Measurements from ENCODE around the genes POU1F1 and GPR15.

- PRO-cap, result no peak
Observed at GRCh38 chr3:73572320-73572909, 52.3 kb downstream of the PDZRN3 start.

GRCh38 chr3:73718136-73718823, 93.5 kb upstream of the PDZRN3 start:
- PRO-cap, result no peak

DNA sequence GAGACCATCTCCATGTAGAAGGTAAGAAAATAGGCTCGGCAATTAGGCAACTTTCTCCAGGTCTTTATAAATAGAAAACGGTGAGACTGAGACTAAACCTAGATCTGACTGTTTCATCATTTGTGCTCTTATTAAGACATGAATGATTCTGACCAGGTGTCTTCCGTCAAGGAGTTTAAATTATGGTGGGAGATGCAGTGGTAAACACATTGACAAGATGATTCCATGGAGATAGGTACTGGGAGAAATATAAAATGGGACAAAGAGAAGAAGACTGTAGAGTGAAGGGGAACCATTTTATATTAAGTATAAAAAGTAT, 155.1 kb upstream of the PDZRN3 start:
- PRO-cap, result no peak

DNA sequence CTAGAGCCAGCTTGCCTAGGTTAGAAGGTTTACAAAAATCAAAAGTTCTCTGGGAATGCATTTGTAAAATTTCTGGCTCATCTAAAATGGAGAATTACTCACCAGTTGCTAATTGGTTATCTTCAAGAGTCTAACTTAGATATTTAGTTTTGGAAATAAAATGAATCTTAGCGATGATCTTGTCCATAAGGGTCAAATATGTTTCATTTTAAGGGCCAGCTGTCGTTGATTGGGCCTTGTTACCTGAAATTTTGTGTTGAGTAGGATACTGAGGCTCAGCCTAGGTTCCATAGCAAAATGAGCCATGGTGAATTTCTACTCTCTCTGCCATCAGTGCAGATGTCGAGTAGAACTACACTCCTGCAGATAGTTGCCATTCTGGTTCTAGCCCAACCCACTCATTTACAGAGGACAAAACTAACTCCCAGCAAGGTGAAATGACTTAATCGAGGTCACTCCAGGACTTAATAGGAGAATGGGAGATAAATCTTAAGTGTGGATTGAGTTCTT, 393.8 kb upstream of the PDZRN3 start:
- PRO-cap, result no peak

GRCh38 chr3:75342426-75342850, 321.7 kb upstream of the FRG2C start:
- PRO-cap, result no peak

GRCh38 chr3:75435233-75436342, 228.5 kb upstream of the FRG2C start:
- PRO-cap, result bidirectional peak, plus-strand start at chr3:75435366, minus-strand start at chr3:75435110

DNA sequence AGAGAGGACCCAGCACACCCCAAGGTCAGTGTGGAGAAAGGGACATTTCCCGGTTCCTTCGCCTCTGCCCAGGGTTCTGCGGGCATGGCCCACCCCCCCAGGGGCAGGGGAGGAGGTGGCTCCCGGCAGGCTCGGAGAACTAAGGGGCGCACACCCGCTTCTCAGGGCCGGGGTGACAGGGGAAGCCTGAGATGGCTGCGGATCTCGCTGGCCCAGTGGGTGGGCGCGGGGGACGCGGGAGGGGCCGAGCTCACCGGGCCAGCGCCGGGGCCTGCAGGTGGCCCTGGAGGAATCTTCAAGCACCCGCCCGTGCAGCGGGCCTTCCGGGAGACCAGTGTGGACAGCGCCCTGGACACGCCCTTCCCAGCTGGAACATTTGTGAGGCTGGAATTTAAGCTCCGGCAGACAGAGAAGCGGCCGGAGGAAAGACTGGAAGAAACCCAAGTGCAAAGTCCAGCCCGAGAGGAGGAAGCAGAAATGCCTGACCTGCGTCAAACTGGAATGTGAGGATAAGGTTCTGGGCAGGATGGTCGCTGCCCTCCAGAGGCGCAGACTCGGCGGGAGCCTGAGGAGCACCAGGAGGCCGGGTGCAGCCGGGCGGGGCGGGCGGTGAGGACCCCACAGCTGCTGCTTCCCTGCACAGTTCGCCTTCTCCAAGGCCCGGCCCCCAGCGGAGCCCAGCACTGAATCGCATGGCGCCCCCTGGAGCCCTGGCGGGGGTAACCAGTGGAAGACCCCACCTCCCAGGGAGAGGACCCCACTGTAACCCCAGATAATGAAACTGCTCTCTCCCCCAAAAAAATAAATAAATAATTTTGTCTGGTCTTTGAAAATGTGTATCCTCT, 5.6 kb upstream of the FRG2C start:
- PRO-cap, result no peak

DNA sequence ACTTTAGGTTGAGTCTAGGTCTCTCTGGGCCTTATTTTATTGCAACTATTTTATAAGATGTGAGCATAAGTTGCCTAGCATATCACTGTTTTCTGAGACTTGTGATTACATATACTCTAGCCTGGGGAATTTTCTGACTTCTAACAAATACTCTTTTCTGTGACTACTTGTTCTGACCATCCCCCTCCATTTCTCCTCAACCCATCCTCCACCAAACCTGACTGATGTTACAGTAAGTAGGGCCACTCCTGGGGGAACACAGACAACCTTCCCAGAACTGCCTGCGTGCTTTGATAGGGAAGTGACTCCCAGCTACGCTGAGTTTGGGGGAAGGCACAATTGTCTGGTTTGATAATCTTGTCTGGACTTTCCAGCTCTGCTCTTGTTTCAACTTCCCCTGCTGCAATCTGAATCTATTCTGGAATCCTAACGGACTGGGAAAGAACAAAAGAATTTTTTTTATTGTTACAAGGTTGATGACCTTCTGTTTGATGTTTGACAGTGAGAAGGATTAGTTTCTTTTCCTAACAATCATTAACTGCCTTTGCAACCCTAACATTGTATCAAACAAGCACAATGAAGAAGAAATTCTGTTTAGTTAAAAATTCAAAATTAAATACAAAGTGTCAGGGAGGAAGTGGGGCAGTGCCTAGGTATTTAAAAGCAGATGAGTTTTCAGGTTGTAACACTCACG, 895.6 kb downstream of the ROBO1 start:
- PRO-cap, result no peak

GRCh38 chr3:79019314-79019941, 748.4 kb downstream of the ROBO1 start:
- PRO-cap, result unidirectional peak, minus-strand start at chr3:79019450

DNA sequence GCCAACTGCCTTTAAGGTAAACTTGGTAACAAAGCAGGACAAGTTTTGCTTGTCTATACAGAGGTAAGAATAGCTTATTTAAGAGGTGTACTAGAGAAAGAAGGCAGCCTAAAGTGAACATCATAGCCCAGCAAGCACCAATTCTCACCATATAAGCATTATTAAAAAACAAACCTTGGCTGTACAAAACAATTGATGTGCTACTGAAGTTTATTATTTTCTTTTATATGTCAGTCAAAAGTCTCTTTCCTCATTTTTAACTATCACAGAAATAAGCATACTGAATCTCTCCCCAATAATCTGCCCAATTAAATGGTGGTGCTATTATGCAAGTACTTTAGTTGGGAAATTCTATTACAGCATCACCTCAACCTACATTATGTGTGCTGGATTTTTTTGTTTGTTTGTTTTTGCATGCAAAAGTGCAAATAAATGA, 599.4 kb downstream of the GBE1 start:
- PRO-cap, result no peak

DNA sequence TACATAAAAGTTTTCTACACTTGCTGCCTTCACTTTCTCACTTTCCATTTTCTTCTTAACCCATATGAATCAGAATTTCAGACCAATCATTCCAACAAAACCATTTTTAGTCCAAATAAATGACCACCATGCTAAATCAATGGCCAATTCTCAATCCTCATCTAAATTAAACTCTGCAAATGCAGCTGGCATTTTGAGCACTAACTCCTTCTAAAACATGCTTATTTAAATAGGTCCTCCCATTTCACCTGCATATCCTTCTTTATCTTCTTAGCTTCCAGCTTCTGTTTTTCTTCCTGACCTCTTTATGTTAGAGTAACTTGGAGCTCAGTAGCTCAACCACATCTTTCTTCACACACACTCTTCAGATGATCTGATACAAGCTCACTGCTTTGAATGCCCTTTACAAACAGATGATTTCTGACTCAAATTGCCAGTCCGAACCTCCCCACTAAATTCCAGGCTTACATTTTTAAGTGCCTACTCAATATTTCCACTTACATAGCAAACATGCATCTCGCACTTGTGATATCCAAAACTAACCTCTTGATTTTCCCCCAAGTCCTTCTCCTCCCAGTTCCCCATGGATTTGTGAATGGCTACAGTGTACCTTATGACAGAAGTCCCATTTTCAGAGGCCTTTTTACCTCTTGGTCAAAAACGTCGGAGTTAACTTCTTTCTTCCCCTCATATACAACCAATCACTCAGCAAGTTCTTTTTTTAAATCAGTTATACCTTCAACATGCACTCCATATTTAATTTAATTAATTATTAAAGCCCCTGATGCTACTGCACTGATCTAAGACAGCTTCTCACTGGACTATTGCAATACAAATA, 139.1 kb downstream of the GBE1 start:
- PRO-cap, result no peak

DNA sequence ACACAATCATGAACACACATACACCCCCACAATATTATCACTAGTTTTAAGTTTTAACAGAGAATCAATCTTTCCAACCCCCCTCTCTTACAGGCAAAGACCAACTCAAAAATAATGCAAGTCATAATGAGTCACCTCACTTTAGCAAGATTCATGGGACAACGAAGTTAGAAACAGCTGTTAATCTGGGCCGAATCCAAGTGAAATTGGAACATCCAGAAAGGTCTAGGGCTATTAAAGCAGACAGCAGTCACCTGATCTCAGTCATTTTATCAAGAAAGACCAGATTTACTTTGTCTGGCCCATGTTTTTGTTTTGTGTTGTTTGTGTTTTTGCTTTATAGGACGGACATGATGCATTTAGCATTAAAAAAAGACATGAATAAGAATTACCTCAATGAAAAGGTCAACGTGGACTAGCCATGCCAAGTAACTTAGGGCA, 18.0 kb downstream of the GBE1 start:
- PRO-cap, result unidirectional peak, plus-strand start at position 263 of the sequence

- PRO-cap, result no peak
Observed at GRCh38 chr3:82354079-82354668, 592.7 kb upstream of the GBE1 start.

DNA sequence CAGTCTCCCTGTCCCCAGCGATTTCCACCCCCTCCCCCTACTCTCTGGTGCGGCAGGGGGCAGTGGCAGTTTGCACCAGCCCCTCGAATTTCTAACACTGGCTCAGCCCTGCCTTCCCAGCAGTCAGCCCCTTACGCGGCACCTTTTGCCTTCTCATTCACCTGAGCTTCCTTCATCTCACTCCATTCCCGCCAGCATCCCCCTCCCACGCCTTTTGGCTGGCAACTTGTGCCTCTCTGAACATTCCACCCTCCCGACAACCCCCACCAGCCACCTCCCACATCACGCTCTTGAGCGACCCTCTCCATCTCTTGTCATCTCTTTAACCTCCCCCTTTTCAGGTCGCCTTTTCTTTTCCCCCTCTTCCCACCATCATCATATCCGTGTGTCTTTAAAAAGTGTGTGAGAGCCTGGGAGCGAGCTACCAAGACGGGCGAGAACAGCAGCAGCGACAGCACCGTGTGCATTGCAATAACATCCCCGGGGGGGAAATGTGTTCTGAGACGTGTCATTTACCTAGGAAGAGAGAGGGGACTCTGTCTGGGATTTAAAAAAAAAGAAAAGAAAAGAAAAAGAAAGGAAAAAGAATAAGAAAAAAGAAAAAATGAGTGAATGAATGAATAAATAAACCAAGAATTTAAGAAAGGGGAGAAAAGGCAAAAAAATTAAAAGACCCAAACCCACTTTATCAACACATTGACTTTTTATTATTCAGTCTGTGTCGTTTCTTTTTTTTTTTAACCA, 1.1 kb downstream of the CADM2 start:
- PRO-cap, result no peak

DNA sequence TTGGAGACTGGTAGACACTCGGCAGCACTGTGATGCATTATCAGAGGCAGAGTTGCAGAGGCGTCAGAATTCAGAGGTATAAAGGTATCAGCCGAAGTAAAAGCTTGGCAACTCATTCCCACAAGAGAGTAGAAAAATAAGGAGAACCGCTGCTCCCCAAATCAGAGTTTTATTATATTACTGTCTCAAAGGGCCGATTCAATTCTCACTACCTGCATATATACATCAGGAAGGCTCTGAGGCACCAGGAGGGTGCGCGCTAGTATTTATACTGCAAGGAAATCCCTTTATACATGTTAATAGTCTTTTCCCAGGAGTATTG, at the start of gene POU1F1:
Gene POU1F1, minus strand, starts transcription at position 238 of the 322 bp plus-strand sequence.
- PRO-cap, result no peak

- PRO-cap, result no peak
Observed at GRCh38 chr3:87791472-87791751, 1.1 kb upstream of the HTR1F start.

DNA sequence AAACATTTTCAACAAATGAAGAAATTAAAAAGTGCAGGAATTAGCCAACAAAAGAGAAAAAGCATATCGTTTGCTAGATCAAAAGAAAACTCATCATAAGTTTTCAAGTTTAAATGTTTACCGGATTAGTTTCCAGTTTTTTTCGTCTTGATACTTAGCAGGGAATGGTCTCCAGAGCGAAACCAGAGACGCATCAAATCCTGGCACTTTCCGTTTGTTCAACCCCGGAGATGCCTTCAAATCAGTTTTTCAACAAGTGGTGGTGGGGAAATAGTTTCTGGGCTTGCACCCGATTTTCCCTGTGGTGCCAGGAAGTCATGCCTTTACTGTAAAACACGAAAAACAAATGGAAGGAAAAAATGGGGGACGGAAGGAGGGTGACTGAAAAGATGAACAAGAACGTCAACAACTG, 901 bp downstream of the CGGBP1 start:
- PRO-cap, result no peak

GRCh38 chr3:98164992-98165337, 1.5 kb upstream of the OR5H15 start:
- PRO-cap, result no peak

DNA sequence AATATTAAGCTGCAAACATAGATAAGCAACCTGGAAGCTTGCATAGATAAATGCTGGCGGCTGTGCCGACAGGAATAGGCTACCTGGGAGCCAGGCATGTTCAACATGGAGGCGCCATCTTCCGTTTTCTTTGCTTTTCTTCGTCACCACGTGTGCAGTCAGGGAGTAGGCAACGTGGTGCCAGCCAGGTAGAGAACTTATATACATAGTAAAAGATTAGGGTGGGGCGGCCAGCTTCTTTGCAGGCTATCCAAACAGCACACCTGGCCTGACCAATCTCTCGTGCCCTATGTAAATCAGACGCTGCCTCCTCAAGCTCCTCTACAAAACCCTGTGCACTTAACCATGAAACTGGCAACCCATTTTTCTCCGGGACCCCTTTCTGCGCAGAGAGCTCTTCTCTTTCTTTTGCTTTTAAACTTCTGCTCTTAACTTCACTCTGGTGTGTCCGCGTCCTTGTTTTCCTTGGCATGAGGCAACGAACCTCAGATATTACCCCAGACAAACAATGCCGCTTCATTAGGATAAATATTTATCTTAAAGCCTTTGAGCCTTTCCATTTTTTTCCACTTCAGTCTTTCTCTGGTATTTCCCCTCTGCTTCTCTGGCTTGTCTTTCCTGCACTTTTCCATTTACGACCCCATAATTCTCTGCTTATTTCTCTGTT, 28.5 kb upstream of the OR5K4 start:
- PRO-cap, result no peak

GRCh38 chr3:98531828-98532560, at the start of gene GPR15:
GPR15 (plus strand) TSS chr3:98531978.
- PRO-cap, result no peak